ENCODE results near the gene KARS1.

GRCh38 chr16:75647177-75647916 lies at the start of gene KARS1:
Gene KARS1, minus strand, starts transcription at chr16:75647665.
- PRO-cap: bidirectional peak, plus-strand start at chr16:75647814, minus-strand start at chr16:75647665

DNA sequence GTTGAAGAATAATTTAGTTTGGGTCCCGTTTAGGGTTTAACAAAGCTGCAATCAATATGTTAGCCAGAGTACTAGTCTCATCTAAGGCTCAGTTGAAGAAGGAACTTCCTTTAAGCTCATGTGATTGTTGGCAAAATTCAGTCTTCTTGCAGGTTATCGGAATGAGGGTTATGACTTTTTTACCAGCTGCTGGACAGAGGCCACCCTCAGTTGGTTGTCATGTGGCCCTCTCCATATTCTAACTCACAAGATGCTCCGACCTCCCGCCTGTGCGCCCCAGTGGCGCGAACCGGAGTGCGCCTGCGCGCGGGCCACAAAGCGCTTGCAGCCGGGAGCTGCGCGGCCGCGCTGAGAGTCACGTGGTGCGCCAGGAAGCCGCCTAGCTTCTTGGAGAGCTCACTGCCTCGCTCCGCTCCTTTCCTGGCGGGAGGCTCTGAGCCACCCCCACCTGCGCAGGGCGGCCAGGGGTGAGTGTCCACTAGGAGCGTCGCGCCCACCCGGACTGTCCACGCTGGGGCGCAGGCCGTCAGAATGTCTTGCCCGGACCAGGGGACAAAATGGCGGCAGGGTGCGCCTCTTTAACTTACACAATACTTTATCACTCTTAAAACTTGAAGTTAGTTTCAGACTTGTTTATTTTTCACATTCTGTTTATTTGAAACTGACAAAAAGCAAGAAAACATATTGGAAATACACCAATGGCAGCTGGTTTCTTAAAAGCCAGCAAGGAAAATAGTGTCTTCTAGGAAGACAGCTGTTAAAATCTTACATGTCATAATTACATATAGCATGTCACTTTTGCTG lies 357.7 kb downstream of the CNTNAP4 start:
- PRO-cap: no peak

- PRO-cap: no peak
These were observed 553 bp downstream of the MON1B start for GRCh38 chr16:77191442-77192043.

DNA sequence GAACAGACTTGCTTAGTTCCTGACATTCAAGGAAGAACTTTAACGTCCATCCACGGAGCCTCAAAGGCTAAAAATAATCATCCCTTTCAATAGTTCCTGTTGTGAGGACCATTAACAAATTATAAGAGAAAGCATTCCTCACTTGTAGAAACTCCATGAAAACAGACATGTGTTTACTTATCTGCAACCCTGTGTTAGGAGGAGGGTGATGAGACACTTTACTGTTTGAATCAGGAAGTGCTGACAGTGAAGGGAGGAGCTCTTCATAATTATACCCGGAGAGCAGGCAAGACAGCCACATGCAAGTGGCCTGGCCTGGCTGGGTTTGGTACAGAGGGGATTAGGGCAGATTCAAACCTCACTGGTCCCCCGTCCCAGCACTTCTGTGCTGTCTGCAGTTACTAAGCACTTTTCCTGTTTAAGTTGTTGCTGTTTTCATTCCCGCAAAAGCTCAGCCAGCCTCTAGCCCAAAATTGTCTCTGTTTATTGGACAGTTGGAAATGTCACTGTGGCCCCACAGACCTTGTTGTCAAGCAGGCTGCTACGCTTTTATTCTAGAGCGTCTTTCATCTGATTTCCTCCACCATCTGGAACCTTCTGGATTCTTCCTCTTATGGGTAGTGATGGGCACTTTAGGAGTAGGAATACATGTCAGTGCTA lies 78.5 kb downstream of the WWOX start:
- PRO-cap: unidirectional peak, plus-strand start at position 272 of the sequence

- PRO-cap: no peak
These were observed 501.5 kb downstream of the WWOX start for GRCh38 chr16:78600828-78601512.

GRCh38 chr16:78640417-78641231 lies 541.2 kb downstream of the WWOX start:
- PRO-cap: no peak

- PRO-cap: no peak
These were observed 729.5 kb downstream of the WWOX start for GRCh38 chr16:78828742-78829615.

DNA sequence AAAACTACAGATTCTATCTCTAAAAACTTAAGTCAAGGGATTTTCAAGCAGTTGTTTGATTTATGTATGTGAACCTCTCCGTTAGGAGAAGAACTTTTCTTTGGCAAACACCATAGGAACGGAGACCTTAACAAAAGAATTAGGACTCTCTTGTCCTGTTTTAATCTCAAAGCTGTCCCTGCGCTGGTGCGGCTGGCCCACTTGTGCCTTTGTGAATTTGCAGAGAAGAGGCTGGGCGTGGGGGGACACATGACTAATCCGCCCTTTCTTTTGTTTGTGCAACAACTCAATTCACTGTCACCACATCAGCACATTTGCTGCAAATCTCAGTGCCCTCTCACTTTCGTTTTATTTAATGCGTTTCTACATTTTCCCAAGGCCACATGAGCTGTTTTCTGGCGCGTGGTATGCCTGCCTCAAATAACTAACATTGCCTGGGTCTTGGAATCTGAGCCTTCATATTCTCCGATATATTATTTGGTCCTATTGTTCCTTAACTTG lies 642.9 kb downstream of the MAF start:
- PRO-cap: no peak

DNA sequence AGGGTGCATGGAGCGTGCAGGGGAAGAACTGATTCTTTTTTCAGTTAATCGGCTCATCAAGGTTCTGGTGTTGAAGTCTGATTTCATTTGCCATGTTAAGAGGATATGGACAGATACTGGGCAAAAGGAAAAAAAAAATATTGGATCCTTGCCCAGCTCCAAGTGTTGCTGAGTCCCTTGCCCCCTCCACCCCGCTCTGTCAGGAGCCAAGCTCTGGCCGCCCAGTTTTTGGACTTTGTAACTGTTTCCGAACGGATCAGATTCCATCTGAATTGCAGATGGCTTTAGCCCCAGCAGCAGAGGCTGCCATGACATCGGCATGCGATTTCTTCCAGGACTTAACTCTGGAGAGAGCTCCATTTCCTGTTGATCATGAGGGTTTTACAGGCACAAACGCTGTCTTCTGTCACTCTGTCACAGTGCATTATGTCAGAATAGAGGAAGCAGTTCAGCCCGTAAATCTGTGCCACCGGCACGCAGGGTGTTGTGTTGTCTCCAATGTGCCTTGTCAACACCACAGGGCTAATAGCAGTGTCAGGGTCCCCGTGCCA lies 615.6 kb downstream of the MAF start:
- PRO-cap: no peak

GRCh38 chr16:79284775-79284997 lies 315.9 kb downstream of the MAF start:
- PRO-cap: no peak

DNA sequence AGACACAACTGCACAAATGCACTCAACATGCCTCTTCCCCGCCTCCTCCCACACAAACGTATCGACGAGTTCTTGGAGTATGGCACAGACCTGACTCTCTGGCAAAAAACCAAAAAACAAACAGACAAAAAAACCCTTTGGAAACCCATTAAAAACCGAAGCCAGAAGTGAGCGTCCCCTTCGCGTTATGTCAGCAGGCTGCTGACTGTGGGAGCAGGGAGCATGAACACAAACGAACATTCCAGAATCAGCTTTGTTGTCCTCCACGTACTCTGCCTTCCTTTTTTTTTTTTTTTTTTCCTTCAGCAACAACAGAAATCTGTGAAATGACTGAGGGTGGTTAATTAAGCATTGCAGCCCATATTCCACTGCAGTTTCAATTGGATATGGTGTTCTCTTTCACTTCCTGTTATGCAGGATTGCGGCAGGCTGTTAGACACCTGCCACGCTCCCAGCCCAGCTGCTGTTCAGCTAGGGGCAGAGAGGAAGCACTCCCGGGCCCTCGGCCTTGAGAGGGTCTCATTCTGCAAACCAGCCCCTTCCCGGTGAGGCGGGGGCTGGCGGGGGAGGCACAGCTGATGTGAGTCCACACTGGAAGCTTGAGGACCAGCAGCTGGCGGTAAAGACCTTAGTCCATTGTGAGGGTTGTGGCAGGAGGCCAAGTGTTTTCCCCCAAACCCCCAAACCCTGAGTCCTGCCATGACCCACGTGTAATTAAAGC lies 313.5 kb downstream of the MAF start:
- PRO-cap: bidirectional peak, plus-strand start at position 463 of the sequence, minus-strand start at position 192 of the sequence

DNA sequence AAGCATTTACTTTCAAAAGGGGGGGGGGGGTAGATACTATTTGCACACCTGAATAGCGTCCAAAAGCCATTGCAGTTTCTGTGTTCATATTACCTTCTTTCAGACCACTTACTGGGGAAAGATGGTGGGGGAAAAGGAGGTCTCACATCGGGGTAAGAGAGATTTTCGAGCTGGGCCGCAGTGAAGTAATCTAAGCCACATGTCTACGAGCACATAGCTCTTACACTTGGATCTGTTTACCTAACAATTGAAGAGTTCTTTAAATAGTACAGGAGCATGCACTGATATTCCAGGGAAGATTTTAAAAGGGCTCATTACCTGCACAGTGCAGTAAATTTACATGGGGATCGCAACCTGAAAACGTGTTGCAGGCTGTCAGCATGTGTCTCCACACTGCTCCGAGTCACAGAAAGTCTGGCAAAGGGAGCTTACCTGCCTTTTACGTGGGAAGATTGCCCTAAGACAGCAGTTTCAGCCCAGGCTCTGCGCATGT lies 12.6 kb downstream of the MAF start:
- PRO-cap: no peak

GRCh38 chr16:79589753-79590458 lies 10.6 kb downstream of the MAF start:
- PRO-cap: no peak

DNA sequence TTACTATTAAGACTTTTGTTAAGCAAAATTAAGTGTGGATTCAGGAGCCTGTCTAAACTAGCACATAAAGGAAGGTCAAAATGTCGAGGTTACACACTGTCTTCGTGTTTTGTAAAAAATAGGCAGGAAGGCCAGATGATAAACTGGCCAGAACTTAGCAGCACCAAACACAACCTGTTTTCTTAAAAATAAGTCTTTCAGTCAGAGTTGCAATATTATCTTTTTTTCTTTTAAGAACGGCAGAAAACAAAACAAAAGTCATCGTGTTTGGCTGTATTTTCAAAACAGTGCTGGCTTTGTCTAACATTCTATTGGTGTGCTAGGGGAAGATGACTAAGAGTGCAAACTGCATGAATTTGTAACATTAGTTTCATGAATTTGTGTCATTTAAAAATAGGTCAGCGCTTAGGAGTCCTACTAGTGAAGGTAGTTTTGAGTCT lies 5.3 kb downstream of the MAF start:
- PRO-cap: no peak

GRCh38 chr16:79597963-79598270 lies 2.6 kb downstream of the MAF start:
- PRO-cap: no peak

GRCh38 chr16:79601024-79601485 lies 518 bp upstream of the MAF start:
- PRO-cap: no peak

GRCh38 chr16:79770094-79771409 lies 170.0 kb upstream of the MAF start:
- PRO-cap: bidirectional peak, plus-strand start at chr16:79770800, minus-strand start at chr16:79770522

GRCh38 chr16:80046392-80046750 lies 445.8 kb upstream of the MAF start:
- PRO-cap: no peak

- PRO-cap: no peak
These were observed 33.0 kb upstream of the DYNLRB2 start for GRCh38 chr16:80507705-80508242.

GRCh38 chr16:80996866-80997254 lies 9.8 kb downstream of the CMC2 start:
- PRO-cap: no peak

Data from Metastatic Pancreatic Carcinoma in the Ovary (tissue), 1 donor.